Hematopoietic multipotent progenitor cell (in vitro differentiated cells): ENCODE data around the genes PRKAR1A and ABCA6.

DNA sequence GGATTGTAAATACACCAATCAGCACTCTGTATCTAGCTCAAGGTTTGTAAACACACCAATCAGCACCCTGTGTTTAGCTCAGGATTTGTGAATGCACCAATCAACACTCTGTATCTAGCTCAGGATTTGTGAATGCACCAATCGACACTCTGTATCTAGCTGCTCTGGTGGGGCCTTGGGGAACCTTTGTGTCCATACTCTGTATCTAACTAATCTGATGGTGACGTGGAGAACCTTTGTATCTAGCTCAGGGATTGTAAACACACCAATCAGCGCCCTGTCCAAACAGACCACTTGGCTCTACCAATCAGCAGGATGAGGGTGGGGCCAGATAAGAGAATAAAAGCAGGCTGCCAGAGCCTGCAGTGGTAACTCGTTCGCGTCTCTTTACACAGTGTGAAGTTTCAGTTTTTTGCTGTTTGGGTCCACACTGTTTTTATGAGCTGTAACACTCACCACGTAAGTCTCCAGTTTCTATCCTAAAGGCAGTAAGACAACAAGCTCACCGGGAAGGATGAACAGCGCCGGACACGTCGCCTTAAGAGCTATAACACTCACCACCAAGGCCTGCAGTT is 64.4 kb downstream of the KPNA2 start:
- CAGE, long polyA plus RNA: no peak

DNA sequence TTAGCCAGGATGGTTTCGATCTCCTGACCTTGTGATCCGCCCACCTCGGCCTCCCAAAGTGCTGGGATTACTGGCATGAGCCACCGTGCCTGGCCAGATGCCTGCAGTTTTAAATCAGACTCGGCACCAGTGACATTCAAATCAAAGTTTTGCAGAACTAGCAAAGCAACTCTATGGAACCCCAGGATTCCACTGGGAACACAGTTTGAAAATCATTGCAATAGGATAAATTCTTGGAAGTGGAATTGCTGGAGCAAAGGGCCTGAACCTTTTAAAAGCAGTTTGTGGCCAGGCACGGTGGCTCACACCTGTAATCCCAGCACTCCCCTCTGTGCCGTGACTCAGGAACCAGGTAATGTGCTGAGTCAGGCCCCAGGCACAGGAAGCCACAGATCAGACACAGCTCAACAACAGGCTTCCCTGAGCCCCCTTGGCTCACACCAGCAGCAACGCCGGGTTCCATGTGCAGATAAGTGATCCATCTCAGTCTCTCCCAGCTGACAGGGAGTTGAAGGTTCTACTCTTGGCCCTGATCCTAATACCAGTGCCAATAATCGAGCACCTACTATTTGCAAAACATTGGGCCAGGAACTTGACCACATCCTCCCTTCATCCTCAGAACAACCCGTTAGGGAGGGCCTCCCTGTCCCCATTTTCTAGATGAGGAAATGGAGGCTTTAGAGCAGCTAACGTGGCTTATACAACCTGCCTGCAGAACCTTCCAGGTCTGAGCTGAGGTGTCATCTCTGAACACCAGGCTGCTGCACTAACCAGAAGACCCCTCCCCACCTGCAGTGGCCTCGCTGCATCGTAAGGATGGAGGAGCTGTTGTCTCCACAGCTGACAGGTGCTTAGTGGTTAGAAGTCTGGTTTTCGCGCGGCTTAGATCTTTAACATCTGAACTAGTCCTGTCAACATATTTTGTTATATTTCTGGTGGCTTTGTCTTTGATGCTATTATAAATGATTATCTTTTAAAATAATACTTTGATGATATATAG is 64.9 kb upstream of the AMZ2 start:
- CAGE, long polyA plus RNA: no peak

- CAGE, long polyA plus RNA: no peak
These were observed 42.1 kb upstream of the AMZ2 start for GRCh38 chr17:68205606-68206295.

DNA sequence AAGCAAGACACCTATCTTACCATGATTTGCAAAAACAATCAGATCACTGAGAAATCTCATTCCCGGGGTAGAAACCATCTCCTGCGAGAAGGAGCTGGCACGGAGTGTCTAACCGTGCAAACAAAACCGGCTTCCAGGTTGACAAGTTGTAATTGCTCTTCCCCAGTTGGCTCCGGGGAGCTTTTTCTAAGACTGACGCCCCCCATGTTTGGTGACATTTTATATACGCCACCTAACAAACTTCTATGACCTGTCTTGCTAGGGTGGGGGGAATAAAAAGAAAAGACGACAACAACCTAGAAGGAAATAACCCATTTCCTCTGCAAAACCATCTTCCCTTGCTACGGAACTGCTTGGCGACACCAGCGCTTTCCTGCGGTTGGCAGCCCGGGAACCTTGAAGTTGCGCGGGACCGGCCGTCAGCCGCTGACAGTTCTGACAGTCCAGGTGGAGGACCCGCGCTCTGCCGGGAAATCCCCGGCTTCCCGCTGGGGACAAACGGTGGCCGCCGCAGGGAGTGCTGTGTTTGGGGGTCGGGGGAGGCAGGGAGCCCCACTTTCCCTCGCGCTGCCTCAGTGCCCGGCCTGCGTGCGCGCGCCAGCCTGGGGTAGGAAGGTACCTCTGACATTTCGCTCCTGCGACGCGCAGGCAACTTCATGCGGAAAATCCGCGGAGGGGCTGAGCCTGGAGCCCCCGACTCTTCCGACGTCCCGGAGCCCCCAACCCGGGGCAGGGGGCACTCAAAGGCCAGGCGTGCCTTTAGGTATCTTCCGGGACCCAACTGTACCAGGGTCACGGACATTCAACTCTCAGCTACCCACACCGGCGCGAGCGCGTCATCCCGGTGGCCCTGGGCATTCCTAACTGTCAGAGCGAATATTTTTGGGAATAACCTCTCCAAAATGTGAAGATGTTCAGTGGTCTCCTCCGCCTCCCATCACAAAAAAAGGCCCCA is 593 bp downstream of the SLC16A6 start:
- CAGE, long polyA plus RNA: no peak

- CAGE, long polyA plus RNA: no peak
These were observed 65.2 kb downstream of the ARSG start for GRCh38 chr17:68356374-68357063.

- CAGE, long polyA plus RNA: no peak
These were observed 57.5 kb downstream of the WIPI1 start for GRCh38 chr17:68399731-68400297.

DNA sequence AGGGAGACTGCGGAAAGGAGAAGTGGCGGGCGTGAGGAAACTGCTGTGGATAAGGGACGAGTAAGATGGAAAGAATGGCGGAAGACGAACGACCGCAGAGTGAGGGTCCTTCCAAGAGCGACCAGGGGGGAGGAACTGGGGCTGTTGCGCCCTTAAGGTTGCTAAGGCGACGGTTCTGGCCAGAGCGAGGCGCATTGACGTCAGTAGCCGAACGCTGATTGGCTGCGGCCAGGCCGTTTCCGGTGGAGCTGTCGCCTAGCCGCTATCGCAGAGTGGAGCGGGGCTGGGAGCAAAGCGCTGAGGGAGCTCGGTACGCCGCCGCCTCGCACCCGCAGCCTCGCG is at the start of gene PRKAR1A:
TSS of gene PRKAR1A (plus strand) at position 245 of the 342 bp plus-strand sequence.
- CAGE, long polyA plus RNA: start-site peak on the plus strand centred at position 261 of the sequence, 68 bp wide, 462 reads

GRCh38 chr17:68525700-68525999 is 13.4 kb downstream of the PRKAR1A start:
- CAGE, long polyA plus RNA: no peak

DNA sequence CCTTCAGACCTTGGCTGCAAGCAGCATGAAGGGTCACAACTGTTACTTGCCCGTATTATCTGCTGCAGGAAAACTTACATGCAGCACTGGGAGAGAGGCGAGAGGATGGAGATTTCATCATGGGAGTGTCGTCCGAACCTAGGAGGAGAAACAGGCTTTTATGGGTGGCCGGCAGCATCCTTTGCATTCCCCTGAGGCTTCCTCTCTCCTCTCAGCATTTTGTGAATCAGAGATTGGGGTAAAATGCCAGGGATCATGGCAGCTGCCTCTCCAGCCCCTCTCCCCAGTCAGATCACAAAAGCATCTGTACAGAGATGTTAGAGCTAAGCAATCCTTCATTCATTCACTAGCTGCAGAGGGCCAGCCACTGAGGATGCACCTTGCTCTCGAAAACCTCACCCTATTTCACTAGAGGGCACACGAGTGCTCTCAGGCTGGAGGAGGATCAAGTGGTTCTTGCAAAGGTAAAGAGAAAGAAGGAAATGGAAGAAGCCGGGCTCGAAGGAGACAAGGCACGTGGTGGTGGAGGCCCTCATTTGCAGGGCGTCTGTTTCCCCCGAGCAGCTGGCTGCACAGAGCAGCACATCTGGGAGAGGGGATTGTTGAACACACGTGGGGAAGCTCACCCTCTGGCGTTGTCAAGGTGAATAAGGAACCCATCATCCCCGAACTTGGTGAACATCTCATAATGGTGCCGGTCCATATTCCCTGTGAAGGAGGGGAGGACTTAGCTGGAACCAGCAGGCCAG is 27.2 kb downstream of the PRKAR1A start:
- CAGE, long polyA plus RNA: no peak

DNA sequence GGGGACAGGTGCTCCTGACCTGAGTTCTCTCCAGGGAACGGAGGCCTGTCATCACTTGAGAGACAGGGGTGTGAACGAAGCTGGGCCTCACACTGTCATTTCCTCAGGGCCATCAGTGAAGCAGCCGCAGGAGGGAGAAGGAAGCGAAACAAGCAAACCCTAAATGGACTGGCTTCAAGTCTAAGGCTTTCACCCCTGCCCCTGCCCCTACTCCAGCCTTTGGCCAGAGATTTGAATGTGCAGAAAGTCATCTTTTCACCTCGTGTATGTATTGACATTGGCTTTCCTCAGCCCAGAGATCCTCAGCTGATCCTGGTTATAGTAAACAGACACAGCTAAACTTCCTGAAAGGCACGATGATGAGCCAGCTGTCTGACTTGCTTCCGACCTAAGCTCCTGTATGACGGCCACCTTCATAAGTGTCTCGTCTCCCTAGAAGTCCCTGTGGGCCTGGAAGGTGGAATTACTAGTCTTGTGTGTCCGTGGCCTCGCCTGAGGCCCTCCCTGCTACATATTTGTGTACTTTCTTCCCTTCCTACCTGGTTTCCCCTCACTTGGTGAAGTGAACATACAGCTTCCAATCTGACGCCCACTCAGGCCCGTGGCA is 27.9 kb downstream of the PRKAR1A start:
- CAGE, long polyA plus RNA: no peak

GRCh38 chr17:68541266-68542407 is 29.4 kb downstream of the PRKAR1A start:
- CAGE, long polyA plus RNA: no peak

- CAGE, long polyA plus RNA: no peak
These were observed 158.4 kb upstream of the FAM20A start for GRCh38 chr17:68759438-68760193.

GRCh38 chr17:68877369-68878006 is 77.7 kb downstream of the ABCA8 start:
- CAGE, long polyA plus RNA: no peak

DNA sequence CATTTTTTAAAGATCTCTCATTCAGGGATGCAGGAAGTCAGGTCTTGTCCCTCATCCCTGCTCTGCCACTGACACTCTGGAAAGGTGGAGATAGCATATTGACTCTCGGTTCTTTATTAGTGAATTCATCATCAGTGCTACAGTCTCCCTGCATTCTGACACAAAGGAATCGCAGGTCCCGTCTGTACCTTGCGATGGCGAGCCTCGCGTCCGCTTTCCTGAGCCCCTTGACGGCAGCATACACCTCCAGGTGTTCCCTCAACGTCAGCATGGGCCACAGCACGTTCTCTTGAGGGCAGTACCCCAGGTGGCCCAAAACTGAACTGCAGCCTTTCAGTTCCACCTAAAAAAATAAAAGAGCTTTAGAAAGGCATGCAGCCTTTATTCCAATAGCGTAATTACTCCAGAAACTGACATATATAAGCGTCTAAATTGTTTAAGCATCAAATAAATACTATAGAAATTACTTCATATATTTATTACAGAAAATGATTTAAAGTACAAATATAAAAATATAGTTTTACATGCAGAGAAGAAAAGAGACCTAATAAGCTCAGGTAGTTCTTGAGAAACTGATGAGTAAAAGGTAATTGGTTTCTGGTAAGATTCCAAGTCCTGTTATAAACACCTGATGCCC is 24.2 kb upstream of the ABCA9 start:
- CAGE, long polyA plus RNA: no peak

- CAGE, long polyA plus RNA: no peak
These were observed 32.7 kb upstream of the ABCA9 start for GRCh38 chr17:69093217-69093947.

- CAGE, long polyA plus RNA: no peak
These were observed at the start of gene ABCA6 for GRCh38 chr17:69141644-69142398. TSS of gene ABCA6 (minus strand) at chr17:69141895.

- CAGE, long polyA plus RNA: no peak
These were observed 19.8 kb upstream of the ABCA10 start for GRCh38 chr17:69248287-69249039.

GRCh38 chr17:69452694-69453395 is 38.3 kb downstream of the MAP2K6 start:
- CAGE, long polyA plus RNA: no peak

- CAGE, long polyA plus RNA: no peak
These were observed 162.5 kb downstream of the MAP2K6 start for GRCh38 chr17:69576819-69577550.

GRCh38 chr17:69654797-69655384 is 240.4 kb downstream of the MAP2K6 start:
- CAGE, long polyA plus RNA: no peak